A549 (cell line): ENCODE measurements around a stretch of chr10.

DNA sequence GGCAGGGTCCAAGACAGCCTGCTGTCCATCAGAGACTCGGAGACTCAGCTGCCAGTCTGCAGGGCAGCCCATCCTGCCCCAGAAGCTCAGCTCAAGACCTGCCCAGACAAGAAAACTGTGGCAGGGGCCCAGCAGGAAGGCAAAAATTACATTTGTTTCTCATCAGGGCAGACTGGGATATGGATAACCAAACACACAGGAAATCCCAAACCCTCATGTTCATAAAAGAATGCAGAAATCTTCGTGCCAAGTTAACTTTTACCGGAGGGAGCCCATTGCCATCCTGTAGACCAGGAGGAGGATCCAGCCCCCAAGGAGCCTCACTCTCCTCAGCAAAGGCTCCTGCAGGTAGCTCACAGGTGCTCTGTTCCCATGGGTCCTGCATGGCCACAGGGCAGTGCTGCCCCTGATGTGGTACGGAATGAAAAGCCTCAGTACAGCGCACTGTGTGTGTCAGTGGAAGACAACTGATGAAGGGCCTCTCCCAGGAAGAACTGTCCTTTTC is 222.2 kb downstream of the KCNMA1 start:
- PRO-cap, result no peak
CAGE:
- cytosol, long polyA plus RNA, result no peak
- long polyA plus RNA, result no peak
- nucleus, long polyA plus RNA, result no peak

DNA sequence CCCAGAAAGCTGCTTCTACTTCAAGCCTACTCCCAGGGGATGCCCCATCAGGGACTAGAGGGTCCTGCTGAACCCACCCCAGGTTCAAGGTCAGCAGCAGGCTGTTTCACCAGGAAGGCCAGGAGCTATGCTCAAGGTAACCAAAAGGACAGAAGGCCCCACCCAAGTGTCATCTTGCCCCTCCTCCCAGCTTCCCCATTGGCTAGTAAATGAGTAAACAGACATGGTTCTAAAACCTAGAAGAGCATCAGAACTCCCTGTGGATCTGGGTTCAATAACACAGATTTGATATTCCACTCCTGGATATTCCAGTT is 84.0 kb downstream of the KCNMA1 start:
- PRO-cap, result no peak
CAGE:
- cytosol, long polyA plus RNA, result no peak
- long polyA plus RNA, result no peak
- nucleus, long polyA plus RNA, result no peak

DNA sequence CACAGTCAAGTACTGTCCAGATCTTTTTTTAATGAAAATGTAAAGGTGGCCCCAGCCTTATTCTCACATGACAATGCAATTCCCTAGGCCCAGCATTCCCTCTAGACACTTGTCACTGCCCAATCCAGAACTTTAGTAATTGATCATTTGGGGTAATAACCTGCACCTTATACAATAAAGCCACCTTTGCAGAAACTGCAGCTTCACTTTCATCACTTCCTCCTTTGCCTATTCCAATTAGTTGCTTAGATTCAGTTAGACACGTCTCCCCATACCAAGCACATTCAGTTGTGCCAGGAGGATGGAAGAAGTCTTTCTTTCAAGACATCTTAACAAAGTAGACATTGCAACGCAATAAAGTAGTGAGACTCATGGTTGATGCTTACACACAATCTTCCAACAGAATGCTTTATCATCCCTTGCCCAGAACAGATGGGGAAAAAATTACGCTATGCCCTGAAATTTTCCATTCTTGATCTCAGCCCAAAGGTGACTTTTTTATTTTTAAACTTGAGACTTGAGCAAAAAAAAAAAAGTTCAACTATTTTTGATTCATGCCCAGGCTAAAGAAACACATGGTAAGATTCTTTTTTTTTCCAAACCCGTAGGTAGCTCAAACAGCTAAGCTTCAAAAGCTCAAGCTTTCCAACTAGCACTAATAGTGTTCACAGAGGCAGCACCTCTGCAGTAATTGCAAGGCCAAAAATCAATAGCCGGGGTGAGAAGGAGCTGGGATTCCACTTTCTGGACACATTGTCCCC is 74.9 kb downstream of the KCNMA1 start:
- PRO-cap, result no peak
CAGE:
- cytosol, long polyA plus RNA, result no peak
- long polyA plus RNA, result no peak
- nucleus, long polyA plus RNA, result no peak

GRCh38 chr10:77638173-77638345 is 451 bp upstream of the KCNMA1 start:
- PRO-cap, result no peak
CAGE:
- cytosol, long polyA plus RNA, result no peak
- long polyA plus RNA, result no peak
- nucleus, long polyA plus RNA, result no peak

DNA sequence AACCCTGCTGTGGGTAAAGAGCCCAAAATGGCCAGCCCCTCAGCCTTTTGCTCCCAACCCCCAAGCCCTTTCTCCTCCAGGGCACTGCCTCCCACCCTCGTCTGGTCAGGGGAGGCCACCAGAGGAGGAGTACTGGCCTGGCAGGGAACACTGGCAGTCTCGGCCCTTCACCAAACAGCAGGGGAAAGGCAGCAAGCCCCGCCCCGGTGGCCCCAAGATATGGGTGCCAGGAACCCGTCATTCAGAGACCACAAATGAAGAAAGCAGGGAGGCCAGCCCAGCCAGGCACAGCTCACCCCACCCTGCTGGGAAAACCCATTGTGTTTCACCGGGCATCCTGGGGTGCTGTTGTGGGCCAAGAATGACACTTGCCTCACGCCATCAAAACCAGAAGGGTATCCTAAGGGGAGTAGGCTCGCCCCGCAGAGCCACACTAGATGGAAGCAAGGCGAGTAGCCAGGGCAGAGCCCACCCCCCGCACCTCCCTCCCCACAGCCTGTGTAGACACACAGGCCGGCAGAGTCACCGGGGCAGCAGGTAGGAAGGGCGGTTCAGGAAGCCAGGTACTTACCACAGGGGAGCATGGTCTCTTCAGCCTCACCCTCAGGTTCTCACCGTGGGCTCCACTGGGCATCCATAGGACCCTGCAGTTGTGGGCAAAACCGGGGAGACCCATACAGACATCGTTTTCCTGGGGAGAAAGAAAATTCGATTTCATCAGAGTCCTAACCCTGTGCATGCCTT is 72.5 kb upstream of the KCNMA1 start:
- PRO-cap, result no peak
CAGE:
- cytosol, long polyA plus RNA, result no peak
- long polyA plus RNA, result no peak
- nucleus, long polyA plus RNA, result no peak

GRCh38 chr10:77872109-77872774 is 54.3 kb downstream of the DLG5 start:
- PRO-cap, result no peak
CAGE:
- cytosol, long polyA plus RNA, result no peak
- long polyA plus RNA, result no peak
- nucleus, long polyA plus RNA, result no peak

DNA sequence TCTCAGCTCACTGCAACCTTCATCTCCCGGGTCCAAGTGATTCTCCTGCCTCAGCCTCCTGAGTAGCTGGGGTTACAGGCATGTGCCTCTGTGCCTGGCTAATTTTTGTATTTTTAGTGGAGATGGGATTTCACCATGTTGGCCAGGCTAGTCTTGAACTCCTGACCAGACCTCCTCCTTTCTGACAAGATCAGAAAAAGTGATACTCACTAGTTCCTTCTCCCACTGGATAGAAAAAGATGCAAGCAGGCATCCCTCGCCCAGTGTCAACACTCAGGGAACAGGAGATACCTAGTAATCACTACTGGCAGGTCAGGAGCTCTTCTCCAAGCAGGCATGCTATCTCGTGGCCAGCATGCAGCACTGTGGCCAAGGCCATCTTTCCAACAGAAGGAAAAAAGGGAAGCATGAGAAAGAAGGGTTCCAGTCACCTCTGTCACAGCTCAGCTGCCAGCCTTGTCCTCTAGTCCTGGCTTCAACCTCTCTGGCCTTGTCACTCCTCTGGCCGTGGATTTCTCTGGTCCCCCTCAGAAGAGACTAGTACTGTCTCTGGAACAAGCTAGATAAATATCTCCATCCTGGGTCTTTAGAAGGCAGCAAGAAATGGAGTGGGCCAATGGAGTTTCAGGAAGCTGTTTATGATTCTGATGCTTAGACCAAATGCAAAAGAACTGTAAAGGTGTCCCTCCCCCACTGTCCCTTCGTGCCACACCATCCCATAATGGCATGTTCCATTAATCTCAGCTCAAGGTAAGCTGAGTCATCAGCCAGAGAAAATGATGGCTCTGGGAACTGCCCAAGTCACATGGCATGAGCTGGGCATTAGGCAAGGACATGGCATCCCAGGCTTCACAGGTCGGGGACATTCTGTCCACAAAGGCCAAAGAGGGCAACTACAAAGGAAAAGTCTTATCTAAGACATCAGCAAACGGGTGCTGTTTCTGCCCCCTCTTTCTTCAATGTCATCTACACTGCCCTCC is 45.2 kb downstream of the DLG5 start:
- PRO-cap, result no peak
CAGE:
- cytosol, long polyA plus RNA, result no peak
- long polyA plus RNA, result no peak
- nucleus, long polyA plus RNA, result no peak

DNA sequence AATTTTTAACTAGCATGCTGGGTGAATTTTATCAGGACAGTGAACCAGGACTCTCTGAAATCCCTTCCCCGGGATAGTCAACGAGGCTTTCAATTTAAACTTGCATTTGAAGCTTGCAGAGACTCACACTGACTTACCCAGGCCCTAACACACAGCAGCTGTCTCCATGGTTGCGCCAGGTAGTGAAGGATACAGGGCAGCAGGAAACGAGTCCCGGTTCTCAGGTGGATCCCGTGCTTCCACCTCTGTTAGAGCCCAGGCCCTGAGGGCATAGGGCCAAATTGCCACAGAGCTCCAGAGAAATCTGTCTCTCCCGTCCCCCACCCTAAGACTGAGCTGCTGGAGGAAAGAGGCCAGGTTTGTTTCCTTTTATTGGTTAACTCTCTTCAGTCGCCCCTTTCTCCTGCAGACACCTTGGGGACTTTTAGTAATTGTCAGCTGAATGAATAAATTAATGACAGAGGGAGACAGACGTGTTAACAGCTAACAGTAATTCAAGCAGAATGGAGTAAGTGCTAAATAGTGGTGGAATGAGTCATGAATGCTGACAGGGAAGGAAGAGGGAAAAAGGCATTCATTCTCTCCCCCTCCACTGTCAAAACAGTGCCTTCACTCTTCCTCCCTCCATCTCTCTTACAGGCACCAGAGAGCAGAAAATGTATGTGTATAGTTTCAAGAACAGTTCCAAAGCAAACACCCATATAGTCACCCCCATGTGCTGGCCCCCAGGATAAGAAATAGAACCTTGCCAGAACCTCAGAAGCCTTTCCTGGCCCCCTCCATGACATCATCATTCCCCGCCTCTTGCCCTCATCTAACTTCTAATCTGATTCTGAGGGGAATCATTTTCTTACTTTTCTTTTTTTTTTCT is 16.7 kb upstream of the DLG5 start:
- PRO-cap, result no peak
CAGE:
- cytosol, long polyA plus RNA, result no peak
- long polyA plus RNA, result no peak
- nucleus, long polyA plus RNA, result no peak

DNA sequence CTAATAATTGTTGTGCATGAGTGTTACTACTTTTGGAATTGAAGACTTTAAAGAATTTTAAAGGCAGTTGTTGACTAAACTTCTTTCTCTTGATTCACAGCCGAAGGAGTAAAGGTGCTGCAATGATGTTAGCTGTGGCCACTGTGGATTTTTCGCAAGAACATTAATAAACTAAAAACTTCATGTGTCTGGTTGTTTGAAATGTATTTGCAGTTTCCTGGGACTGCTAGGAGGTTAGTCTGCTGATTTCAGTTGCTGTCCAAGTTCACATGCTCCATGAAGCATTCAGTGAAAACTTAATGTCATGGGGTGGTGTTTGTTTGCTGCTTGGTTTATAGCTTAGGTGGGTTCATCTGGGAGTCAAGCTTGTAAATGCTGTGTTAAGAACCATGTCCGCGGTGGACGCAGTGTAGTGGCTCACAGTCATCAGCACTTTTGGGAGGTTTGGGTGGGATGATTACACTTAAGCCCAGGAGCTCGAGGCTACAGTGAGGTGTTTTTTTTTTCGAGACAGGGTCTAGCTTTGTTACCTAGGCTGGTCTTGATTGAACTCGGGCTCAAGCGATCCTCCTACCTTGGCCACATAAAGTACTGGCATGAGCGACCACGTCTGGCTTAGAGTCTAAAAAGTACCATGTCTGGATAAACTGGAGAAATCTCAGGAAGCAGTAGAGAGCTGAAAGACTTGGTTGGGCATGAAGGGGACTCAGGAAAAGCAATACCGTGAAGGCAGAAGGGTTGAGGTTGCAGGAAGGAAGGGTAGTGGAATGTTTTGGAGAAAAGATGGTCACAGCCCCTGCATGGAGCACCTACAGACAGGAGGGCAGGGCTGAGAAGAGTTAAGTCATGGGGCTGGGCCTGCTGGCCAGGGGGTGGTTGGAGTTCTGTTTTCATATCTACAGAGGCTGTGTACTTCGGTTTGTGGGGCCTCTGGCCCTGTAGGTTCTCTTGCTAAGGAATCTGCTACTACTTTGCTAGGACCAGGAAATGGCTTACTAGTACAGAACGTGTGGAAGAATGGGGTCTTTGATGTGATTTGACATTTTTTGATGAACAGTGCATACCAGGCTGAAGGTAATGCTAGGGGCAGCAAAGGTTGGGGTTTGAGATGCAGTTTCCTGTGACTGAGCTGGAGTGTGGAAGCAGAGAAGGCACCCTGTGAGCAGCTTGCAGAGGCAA is 7.2 kb downstream of the RPS24 start:
- PRO-cap, result no peak
CAGE:
- cytosol, long polyA plus RNA, result no peak
- long polyA plus RNA, result start-site peak on the plus strand centred at position 123 of the sequence, 36 bp wide, 107 and 53 reads in 2 replicates
- nucleus, long polyA plus RNA, result no peak

DNA sequence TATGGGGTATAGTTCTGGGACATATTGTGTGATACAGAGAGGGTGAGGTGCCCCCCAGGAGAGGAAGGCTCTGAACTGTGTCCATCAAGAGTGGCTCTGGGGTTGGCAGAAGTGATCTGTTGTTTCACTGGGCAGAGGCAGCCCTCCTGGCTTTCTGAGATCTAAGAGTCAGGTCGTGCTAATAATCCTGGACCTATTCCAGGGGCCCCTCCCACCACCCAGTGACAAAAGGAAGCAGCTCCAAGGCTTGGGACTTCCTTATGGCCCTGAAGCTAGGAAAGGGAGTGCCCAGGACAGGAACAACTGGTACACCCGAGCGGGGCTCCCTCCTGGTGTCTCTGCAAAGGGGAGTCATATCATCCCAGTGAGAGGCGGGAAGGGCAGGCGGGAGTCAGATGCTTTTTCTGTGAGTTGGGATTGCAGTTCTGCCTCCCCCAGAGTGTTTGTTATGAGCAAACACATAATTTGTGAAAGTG is 32.3 kb downstream of the RPS24 start:
- PRO-cap, result no peak
CAGE:
- cytosol, long polyA plus RNA, result no peak
- long polyA plus RNA, result no peak
- nucleus, long polyA plus RNA, result no peak

- PRO-cap, result no peak
CAGE:
- cytosol, long polyA plus RNA, result no peak
- long polyA plus RNA, result no peak
- nucleus, long polyA plus RNA, result no peak
Observed at GRCh38 chr10:78693999-78694290, 374.8 kb upstream of the ZMIZ1 start.

- PRO-cap, result no peak
CAGE:
- cytosol, long polyA plus RNA, result no peak
- long polyA plus RNA, result no peak
- nucleus, long polyA plus RNA, result no peak
Observed at GRCh38 chr10:78743917-78744655, 324.7 kb upstream of the ZMIZ1 start.

DNA sequence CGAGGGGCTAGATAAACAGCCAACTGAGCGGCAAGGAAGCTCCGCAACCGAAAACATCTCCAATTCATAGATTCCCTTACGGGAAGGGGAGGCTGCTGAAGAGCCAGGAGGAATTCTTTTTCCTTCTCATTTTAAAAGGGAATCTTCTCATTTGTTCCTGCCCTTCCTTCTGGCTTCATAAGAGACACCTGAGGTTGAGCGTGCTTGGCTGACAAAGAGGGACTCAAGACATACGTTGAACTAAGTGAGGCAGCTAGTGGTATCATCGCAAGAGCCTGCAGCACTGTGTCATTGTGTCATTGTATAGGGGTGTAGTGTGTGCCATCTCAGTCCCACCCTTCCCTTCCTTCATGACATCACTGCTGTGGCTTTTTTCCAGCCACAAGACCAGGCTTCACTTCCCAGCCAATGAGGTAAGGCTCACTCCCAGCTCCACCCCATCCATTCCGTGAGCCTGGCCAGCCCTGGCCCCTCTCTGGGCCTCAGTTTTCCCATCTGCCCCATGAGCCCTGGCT is 134.4 kb upstream of the ZMIZ1 start:
- PRO-cap, result no peak
CAGE:
- cytosol, long polyA plus RNA, result no peak
- long polyA plus RNA, result no peak
- nucleus, long polyA plus RNA, result no peak

DNA sequence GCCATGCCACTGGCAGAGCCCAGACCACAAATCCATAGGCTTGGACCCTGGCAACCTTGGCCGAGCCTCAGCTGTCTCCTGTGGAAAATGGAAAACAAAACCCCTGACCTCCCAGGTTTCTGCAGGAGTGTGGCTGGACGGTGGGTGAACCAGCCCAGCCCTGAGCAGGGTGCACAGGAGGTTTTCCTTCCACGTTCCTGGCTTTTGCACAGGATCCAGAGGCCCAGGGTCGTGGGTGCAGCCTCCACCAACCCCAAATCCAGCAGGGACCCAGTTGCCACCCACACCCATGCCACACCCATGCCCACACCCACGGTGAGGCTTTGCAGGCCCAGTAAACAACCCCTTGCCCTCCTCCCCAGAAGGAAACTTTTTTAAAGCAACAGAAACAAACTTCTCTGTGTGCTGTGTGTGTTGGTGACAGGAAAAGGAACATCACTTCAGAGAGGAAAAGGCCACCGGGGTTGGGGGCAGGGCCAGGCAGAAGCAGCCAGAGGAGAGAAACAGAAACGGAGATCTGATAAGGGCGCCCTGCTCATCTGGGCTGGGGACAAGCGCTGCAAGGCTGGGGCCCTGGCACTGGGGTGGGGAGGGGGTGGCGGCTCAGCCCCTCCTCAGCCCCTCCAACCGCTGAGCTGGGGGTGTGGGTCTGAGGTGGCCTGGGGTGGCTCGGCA is 20.7 kb upstream of the ZMIZ1 start:
- PRO-cap, result no peak
CAGE:
- cytosol, long polyA plus RNA, result no peak
- long polyA plus RNA, result no peak
- nucleus, long polyA plus RNA, result no peak

GRCh38 chr10:79067831-79068417 is 842 bp upstream of the ZMIZ1 start:
- PRO-cap, result no peak
CAGE:
- cytosol, long polyA plus RNA, result no peak
- long polyA plus RNA, result no peak
- nucleus, long polyA plus RNA, result no peak

GRCh38 chr10:79091339-79091854 is 22.6 kb downstream of the ZMIZ1 start:
- PRO-cap, result no peak
CAGE:
- cytosol, long polyA plus RNA, result no peak
- long polyA plus RNA, result no peak
- nucleus, long polyA plus RNA, result no peak

DNA sequence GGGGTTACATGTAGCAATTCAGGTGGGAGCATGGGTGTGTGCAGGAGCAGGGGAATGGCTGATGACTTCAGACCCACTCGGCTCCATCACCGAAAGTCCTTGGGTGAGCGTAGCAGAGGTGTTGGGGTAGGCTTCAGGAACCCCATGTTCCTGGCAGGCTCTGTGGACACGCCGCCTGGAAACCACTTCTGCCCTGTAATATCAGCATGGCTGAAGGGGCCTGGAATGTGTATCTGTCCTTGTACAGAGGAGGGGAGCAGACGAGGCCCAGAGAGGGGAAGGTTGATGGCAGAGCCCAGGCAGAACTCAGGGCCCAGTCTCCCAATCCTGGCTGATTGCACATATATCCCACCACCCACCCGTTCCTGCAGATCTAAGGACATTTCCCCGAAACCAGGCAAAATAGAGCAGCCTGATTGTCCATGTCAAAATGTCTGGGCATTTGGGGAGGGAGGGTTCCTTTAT is 43.6 kb downstream of the ZMIZ1 start:
- PRO-cap, result no peak
CAGE:
- cytosol, long polyA plus RNA, result no peak
- long polyA plus RNA, result no peak
- nucleus, long polyA plus RNA, result no peak

- PRO-cap, result no peak
CAGE:
- cytosol, long polyA plus RNA, result no peak
- long polyA plus RNA, result no peak
- nucleus, long polyA plus RNA, result no peak
Observed at GRCh38 chr10:79146470-79147233, 77.9 kb downstream of the ZMIZ1 start.

DNA sequence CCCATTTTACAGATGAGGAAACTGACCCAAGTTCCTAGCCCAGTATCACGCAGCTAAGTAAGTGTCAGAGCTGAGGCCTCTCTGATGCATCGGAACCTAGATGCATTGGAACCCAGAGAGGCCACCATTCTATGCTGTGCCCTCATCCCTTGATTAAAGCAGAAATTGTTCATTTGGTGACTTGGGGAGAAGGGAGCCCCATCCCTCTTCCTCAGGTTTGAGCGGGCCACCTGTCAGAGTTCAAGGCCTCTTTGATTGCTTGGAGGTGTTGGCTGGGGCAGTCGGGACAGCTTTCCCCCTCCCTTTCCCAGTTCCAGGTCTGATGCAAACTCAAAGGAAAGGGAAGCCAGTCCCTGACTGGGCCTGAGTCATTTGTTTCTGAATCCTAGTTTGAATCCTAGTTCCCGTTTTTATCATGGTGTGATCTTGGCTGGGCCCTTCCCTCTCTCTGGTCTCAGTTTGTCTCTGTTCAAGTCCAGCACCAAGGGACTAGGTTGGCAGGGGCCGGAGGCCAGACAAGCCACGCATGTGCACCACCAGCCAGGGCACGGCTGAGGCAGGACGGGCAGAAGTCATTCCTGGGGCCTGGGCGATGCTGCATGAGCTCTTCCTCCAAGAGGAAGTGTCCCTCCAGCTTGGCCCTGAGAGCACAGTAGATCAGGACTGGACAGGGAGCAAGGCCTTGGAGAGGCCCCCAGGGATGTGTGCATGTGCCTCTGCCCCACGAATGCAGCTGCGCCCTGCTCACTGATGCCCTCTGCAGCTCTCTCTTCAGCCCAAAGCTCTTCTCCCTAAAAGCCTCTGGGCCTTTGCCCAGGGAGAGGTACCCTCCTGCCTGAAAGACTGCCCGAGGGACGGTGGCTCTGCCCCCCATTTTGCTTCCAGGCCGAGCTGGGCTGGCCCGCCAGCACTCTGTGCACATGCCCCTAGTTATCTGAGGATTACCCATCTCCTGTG is 86.5 kb downstream of the ZMIZ1 start:
- PRO-cap, result no peak
CAGE:
- cytosol, long polyA plus RNA, result no peak
- long polyA plus RNA, result no peak
- nucleus, long polyA plus RNA, result no peak

GRCh38 chr10:79187130-79187808 is 118.5 kb downstream of the ZMIZ1 start:
- PRO-cap, result no peak
CAGE:
- cytosol, long polyA plus RNA, result no peak
- long polyA plus RNA, result no peak
- nucleus, long polyA plus RNA, result no peak